Testis (tissue), 5 donors: Measurements from ENCODE around the genes CAPN10 and GPR35.

DNA sequence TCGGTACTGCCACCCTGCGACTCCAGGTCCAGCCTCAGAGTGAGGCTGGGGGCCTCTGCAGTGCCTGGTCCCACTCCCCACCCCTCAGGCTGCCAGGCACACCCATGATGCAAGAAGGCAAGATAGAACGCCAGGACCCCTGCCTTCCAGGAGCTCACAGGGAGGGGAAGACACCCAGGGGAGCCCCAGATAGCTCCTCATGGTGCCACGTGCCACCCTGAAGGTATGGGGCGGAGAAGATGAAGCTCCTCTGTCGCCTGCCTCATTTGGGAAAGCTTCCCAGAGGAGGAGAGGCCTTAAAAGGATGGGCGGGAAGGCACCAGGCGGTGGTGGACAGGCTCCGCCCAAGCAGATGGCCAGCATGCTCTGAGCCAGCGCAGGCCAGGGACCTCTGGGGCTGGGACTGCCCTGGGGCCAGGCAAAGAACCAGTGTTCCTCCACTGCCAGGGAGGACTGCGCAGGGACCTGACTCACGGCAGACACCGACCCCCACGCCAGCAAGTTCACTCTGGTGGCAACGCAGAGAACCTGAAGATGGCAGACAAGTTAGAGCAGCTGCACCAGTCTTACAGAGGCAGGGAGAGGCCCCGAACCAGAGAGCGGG lies 125.1 kb downstream of the HDAC4 start:
- PRO-cap, 3 experiments: peak in 3 of 3 experiments; most common minus-strand start position 268 of the sequence (in 3)
- RAMPAGE, long total RNA, 2 experiments: no peak in any of the 2 experiments
- RRBS: no CpG with 5 or more reads among the region's 17 CpGs

DNA sequence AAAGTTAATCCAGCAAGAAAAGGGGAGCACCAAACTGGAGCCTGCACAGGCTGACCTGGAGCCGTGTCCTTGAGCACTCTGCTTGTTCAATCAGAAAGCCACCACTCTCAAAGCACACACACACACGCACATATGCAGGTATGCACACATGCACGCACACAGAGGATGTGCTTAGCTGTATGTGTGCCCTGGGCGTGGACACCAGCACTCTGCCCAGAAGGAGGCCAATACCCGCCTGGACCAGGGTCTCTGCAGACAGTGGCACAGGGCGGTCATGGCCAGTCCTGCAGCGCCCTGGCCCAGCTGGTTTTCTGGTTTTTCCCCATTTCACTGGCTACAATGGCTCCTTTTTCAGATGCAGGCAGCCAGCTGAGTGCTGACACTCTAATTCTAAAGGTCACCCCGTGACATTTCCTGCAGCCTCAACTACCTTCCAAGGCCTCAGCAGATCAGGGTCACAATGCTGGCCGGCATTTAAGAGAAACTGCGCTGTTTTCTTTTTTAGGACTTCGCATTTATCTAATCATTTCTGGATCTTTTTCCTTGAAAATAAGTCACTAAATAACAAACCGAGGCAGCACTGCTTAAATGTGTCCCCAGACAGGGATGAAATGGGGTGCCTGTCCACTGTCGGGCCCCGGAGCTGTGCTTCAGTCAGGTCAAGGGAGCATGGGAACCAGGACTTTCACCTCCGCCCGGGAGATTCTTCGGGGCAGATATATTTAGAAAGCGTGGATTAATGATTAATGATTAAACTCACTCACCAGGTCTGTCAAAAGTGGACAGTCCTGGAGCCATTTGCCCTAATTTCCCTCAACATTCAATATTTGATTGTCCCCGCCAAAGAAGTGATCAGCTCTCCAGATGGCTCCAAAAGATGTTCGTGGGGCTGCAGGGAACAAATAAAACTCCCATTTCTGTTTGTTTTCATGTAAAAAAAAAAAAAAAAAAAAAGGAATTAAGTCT lies 104.4 kb downstream of the HDAC4 start:
- PRO-cap, 3 experiments: no peak in any of the 3 experiments
- RAMPAGE, long total RNA, 2 experiments: no peak in any of the 2 experiments
- RRBS: 80% methylated on average over 3 of the region's 20 CpGs

DNA sequence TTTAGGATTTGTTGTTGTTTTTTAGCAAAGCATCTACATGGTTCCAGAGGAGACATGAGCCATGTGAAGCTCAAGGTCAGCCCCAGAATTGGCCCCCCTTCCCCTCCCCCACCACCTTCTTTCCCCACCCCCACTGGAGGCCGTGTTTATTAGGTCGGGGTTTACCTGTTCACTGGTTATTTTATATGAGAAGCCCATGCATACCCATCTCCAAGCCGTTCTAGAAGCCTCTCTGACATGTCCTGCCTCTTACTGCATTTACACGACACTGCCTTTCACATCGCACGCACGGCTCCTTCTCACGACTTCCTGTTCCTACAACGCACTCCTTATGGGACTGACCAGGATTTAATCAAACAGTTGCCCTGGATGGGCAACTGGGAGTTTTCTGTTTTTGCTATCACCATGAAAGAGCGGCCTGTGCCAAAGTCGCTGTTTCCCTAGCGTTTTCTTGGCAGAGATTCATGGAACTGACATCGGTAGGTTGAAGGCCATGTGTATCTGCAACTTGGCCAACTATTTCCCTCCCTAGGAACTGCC lies 97.0 kb upstream of the OTOS start:
- PRO-cap, 3 experiments: no peak in any of the 3 experiments
- RAMPAGE, long total RNA, 2 experiments: no peak in any of the 2 experiments
- RRBS: no CpG with 5 or more reads among the region's 13 CpGs

DNA sequence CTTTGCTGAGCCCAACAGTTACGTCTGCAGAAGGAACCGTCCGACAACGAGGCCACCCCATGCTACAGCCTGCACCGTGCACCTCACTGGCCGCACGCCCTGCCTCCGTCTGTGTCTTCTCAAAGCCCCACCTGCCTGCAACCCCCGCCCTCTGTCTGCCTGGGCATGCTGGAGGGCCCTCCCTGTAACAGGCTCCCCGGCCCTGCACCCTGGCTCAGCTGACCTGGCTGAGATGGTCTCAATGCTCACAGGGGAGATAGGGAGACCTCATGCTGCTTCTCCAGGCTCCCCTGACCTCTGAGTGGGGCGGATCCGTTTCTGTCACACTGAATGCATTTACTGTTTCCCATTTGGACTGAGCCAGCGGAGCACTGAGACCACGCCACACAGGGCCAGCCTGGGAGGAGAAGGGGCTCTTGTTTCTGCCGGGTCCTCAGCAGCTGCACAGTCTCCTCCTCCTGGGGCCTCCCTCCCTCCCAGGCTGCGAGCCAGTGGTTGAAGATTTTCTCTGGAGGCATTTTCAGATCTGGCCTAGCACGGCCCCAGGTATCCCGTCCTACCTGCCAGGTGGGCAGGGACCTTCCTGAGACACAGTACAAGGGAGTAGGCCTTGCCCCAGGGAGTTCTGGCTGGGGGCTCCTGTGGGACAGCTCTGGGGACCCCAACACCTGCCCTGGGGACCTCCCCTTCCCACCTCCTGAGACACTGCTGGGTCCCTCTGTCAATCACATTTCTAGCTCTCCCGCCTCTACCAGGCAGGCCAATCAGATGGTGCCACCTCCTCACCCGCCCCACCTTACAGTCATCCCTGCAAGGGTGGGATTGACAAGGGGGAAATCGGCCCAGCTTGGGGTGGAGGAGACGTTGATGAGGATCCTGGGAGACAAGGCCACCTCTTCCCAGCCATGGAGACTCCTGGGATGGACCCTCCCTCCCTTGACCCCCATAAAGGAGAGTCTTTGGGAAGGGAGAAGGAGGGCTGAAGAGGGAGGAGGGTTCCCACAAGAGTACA lies 109.4 kb upstream of the OTOS start:
- PRO-cap, 3 experiments: peak in 3 of 3 experiments; most common plus-strand start position 349 of the sequence (in 1); most common minus-strand start position 92 of the sequence (in 1)
- RAMPAGE, long total RNA, 2 experiments: no peak in any of the 2 experiments
- RRBS: no CpG with 5 or more reads among the region's 22 CpGs

GRCh38 chr2:240319897-240320864 lies 115.3 kb upstream of the GPC1 start:
- PRO-cap, 3 experiments: no peak in any of the 3 experiments
- RAMPAGE, long total RNA, 2 experiments: no peak in any of the 2 experiments
- RRBS: 75% methylated on average over 4 of the region's 30 CpGs

GRCh38 chr2:240453591-240453929 lies 18.1 kb downstream of the GPC1 start:
- PRO-cap, 3 experiments: no peak in any of the 3 experiments
- RAMPAGE, long total RNA, 2 experiments: no peak in any of the 2 experiments
- RRBS: 3% methylated on average over 24 of the region's 49 CpGs

DNA sequence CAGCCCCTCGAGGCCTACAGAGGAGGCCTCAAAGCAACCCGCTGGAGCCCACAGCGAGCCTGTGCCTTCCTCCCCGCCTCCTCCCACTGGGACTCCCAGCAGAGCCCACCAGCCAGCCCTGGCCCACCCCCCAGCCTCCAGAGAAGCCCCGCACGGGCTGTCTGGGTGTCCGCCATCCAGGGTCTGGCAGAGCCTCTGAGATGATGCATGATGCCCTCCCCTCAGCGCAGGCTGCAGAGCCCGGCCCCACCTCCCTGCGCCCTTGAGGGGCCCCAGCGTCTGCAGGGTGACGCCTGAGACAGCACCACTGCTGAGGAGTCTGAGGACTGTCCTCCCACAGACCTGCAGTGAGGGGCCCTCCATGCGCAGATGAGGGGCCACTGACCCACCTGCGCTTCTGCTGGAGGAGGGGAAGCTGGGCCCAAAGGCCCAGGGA lies 31.2 kb downstream of the GPC1 start:
- PRO-cap, 3 experiments: no peak in any of the 3 experiments
- RAMPAGE, long total RNA, 2 experiments: no peak in any of the 2 experiments
- RRBS: no CpG with 5 or more reads among the region's 14 CpGs

DNA sequence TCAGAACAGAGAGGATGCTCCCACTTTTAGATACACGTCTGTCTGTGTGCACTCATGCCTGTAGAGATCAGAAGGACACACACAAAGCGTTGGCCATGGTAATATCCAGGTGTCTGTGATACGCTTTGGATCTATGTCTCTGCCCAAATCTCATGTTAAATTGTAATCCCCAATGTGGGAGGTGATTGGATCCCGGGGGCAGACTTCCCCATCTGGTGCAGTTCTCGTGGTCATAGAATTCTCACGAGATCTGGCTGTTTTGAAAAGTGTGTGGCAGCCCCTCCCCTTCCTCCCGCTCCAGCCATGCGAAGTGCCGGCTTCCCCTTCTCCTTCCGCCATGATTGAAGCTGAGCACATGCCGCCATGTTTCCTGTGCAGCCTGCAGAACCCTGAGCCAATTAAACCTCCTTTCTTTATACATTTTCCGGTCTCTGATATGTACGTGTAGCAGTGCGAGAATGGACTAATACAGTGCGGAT lies 42.4 kb downstream of the GPC1 start:
- PRO-cap, 3 experiments: peak in 2 of 3 experiments; most common plus-strand start position 290 of the sequence (in 2); most common minus-strand start position 202 of the sequence (in 1)
- RAMPAGE, long total RNA, 2 experiments: start-site peak on the plus strand in 1 of 2 experiments, centred at position 322 of the sequence, 6 reads per replicate
- RRBS: 36% methylated on average over 2 of the region's 15 CpGs

- PRO-cap, 3 experiments: peak in 3 of 3 experiments; most common plus-strand start chr2:240586728 (in 3); most common minus-strand start chr2:240586626 (in 3)
- RAMPAGE, long total RNA, 2 experiments: no peak in any of the 2 experiments
- RRBS: 2% methylated on average over 12 of the region's 113 CpGs
Measured at GRCh38 chr2:240586481-240587632, at the start of gene CAPN10. Gene CAPN10, plus strand, starts transcription at chr2:240586734.

- PRO-cap, 3 experiments: no peak in any of the 3 experiments
- RAMPAGE, long total RNA, 2 experiments: no peak in any of the 2 experiments
- RRBS: no CpG with 5 or more reads among the region's 29 CpGs
Measured at GRCh38 chr2:240624861-240625861, at the start of gene GPR35. Gene GPR35, plus strand, starts transcription at chr2:240625480.

GRCh38 chr2:240709647-240710130 lies 18.0 kb downstream of the AQP12A start:
- PRO-cap, 3 experiments: no peak in any of the 3 experiments
- RAMPAGE, long total RNA, 2 experiments: no peak in any of the 2 experiments
- RRBS: no CpG with 5 or more reads among the region's 11 CpGs

- PRO-cap, 3 experiments: no peak in any of the 3 experiments
- RAMPAGE, long total RNA, 2 experiments: no peak in any of the 2 experiments
- RRBS: no CpG with 5 or more reads among the region's 14 CpGs
Measured at GRCh38 chr2:240792177-240792701, 27.8 kb downstream of the KIF1A start.

- PRO-cap, 3 experiments: no peak in any of the 3 experiments
- RAMPAGE, long total RNA, 2 experiments: no peak in any of the 2 experiments
- RRBS: no CpG with 5 or more reads among the region's 26 CpGs
Measured at GRCh38 chr2:240967207-240967895, 31.1 kb upstream of the SNED1 start.

- PRO-cap, 3 experiments: no peak in any of the 3 experiments
- RAMPAGE, long total RNA, 2 experiments: no peak in any of the 2 experiments
- RRBS: 42% methylated on average over 2 of the region's 11 CpGs
Measured at GRCh38 chr2:240968812-240969515, 29.5 kb upstream of the SNED1 start.

DNA sequence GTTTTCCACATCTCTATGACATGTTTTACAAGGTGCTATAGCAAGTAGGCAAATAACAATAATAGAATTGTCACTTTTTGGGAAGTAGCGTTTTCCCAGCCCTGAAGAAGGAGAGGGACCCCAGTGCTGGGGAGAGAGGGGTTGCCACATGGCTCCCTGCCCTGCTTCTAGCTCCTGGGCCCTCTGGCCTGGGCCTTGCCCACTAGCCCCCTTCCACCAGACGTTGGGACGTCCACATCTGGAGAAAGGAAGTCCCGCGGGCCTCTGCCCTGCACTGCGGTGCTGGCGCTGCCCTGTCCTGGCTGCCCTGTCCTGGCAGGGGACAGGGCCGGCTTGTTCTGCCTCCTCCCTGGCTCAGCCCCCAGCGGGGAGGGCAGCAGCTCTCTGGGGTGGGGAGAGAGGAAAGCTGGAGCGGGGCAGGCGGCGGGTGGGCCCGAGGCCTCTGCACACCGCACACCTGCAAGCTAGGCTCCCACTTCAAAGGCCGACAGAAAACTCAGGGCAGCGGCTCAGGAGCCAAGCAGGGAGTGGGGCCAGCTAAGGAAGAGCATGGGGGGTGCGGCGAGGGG lies 13.2 kb downstream of the SNED1 start:
- PRO-cap, 3 experiments: no peak in any of the 3 experiments
- RAMPAGE, long total RNA, 2 experiments: no peak in any of the 2 experiments
- RRBS: no CpG with 5 or more reads among the region's 18 CpGs

DNA sequence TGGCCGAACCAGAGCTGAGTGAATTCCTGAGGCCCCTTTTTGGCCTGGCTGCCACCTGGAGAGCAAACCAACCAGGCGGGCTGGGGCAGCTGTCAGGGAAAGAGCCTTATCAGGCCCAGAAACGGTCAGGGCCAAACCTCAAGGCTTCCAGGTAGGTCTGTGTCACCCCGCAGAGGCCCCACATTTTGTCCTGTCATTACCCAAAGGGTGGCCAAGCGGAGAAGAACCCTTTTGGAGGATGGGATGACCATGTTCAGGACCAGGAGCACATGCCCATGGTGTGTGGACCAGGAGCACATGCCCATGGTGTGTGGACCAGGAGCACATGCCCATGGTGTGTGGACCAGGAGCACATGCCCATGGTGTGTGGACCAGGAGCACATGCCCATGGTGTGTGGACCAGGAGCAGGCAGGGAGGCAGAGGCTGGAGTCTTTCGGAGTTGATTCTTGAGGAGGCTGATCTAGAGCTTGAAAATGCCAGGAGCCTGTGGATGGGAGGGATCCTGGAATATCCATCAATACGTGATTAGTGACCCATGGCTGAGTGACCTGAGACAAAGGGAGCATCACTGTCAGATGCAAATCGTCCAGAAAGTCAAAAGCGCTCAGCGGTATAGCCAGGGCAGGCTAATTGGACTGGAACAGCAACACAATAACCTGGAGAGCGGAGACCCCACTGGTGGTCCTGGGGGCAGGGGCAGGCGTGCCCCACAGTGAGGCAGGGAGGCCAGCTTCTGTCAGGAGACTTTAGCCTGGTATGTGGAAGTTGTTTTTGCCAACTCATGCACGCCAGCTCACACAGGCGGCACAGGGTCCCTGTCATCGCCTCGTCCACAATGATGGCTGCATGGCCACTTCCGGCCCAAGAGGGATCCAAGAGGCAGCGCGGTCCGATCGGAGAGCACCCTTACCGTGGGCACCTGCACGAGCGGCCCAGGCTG lies 20.7 kb downstream of the SNED1 start:
- PRO-cap, 3 experiments: no peak in any of the 3 experiments
- RAMPAGE, long total RNA, 2 experiments: no peak in any of the 2 experiments
- RRBS: no CpG with 5 or more reads among the region's 24 CpGs

DNA sequence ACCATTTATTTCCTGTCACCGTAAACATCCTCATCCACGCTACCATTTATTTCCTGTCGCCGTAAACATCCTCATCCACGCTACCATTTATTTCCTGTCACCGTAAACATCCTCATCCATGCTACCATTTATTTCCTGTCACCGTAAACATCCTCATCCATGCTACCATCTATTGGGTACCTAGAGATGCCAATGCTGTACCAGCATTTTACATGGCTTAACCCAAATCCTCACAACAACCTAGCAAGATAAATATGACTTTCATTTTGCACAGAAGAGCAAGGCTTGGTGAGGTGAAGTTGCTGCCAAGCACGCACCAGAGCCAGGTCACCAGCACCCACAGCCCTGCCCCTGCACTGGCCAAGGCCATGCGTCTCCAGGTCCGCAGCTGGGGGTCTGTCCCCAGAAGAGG lies 6.9 kb upstream of the MTERF4 start:
- PRO-cap, 3 experiments: no peak in any of the 3 experiments
- RAMPAGE, long total RNA, 2 experiments: no peak in any of the 2 experiments
- RRBS: no CpG with 5 or more reads among the region's 10 CpGs

DNA sequence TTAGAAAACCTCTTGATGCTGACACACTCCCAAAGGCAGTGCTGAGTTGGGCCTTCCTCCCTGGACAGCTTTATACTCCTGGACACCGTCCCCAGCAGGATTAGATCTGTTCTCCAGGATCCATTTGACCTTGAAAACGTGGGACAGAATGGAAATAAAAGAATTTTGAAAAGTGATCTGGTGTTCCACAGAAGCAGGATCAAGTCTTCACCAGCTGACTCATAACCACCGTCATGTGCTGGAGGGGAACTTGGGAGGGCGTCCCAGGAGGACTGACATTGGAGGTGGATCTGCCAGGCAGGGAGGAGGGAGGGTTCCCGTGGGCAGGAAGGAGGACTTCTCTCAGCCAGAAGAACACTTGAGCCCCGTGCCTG lies 11.2 kb downstream of the PPP1R7 start:
- PRO-cap, 3 experiments: no peak in any of the 3 experiments
- RAMPAGE, long total RNA, 2 experiments: no peak in any of the 2 experiments
- RRBS: no CpG with 5 or more reads among the region's 6 CpGs

GRCh38 chr2:241239012-241239481 lies 50.6 kb downstream of the ANO7 start:
- PRO-cap, 3 experiments: no peak in any of the 3 experiments
- RAMPAGE, long total RNA, 2 experiments: no peak in any of the 2 experiments
- RRBS: no CpG with 5 or more reads among the region's 5 CpGs

- PRO-cap, 3 experiments: no peak in any of the 3 experiments
- RAMPAGE, long total RNA, 2 experiments: no peak in any of the 2 experiments
- RRBS: no CpG with 5 or more reads among the region's 32 CpGs
Measured at GRCh38 chr2:241239482-241240225, 51.2 kb downstream of the ANO7 start.